AG09309 (cell line): ENCODE results near the gene POLR1E.

- RRBS, result no CpG with 5 or more reads among the region's 38 CpGs
These were observed 192.8 kb downstream of the MELK start for GRCh38 chr9:36765152-36766174.

DNA sequence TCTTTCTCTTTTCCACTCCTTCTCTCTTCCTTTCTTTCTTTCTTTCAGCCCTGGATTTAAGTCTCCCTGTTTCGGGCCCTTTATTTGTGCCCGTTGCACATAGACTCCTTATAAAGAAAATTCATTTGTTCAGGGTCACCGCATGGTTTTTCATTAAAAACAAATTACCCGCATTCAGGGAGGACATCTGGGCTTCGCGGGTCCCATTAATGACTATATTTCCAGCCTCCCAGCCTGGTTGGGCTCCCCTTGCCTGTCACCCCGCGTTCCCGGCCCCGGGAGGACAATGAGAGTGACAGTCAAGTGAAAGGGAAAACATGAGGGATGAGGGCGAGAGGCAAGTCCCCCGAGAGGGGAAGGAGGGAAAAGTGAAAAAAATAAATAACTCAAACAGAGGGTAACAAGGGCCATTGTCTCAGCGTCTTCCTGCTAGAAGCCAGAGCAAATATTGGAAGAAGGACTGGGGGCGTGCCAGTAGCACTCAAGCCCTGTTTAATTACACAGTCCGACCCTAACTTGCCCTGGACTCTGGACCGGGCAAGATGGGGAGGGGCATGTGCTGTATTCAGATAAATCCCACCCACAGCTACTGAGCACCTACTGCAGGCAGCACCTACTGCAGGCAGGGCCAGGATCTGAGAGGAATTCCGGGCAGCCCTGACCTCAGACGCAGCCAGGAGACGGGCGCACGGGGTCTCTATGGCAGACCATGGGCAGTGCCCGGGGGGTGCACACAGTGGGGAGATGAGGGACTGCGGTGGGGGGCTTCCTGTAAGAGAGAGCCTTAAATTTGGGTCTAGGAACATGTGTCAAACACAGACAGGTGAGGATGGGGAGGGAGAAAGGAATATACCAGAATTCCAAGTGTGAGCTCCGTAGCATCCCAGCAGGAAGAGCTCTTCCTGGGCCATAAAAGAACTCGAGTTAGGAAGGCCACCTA lies 166.1 kb downstream of the PAX5 start:
- RRBS, result 59% methylated on average over 5 of the region's 25 CpGs

GRCh38 chr9:37029206-37029564 lies 4.9 kb downstream of the PAX5 start:
- RRBS, result 15% methylated on average over 6 of the region's 18 CpGs

DNA sequence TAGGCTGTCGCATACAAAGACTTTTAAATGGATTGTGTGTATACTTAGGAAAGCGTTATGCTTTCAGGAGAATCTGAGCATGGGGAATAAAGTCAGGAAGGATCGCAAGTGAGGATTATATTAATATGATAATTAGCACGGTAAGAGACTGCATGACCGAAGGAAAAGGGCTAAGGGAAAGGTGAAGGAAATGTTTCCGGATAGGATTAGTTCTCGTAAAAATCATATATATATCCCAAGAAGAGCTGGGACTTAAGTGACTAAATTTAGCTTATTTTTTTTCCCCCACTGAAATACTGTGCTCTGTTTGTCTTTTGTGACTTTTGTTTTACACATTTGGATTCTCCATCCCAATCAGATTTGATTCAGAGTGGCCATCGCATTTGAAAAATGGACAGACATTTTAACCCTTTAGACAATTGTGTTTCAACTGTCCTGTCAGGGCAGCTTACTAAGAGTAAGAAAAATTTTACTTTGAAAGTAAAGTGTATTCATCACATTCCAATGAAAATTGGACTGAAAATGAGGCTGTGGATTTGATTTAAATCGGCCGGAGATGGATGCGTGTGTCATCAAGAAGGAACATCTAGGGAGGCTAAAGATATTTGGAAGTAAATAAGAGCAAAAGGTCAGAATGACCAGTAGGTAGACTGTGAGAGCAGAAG lies 1.3 kb downstream of the ZCCHC7 start:
- RRBS, result no CpG with 5 or more reads among the region's 11 CpGs

- RRBS, result no CpG with 5 or more reads among the region's 1 CpG
These were observed 80.2 kb downstream of the ZCCHC7 start for GRCh38 chr9:37200404-37201051.

DNA sequence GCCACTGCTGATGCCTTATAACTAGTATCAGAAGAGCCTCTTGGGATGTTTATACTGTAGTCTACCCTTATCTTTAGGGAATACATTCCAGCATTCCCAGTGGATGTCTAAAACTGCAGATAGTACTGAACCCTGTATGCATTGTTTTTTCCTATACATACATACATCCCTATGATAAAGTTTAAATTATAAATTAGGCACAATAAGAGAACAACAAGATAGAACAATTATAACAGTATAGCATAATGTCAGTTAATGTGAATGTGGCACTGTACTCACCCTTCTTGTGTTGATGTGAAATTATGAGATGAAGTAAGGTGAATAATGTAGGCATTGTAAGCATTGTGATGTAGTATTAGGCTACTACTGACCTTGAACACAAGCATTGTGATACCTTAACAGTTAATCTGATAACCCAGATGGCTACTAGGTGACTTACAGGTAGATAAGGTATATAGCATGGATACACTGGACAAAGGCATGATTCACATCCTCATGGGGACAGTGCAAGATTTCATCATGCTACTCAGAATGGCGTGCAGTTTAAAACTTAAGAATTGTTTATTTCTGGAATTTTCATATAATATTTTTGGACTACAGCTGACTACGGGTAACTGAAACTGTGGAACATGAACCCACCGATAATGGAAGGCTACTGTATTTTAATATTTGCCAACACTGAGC lies 134.7 kb downstream of the ZCCHC7 start:
- RRBS, result no CpG with 5 or more reads among the region's 3 CpGs

GRCh38 chr9:37424117-37424510 lies 1.6 kb downstream of the GRHPR start:
- RRBS, result no CpG with 5 or more reads among the region's 8 CpGs

DNA sequence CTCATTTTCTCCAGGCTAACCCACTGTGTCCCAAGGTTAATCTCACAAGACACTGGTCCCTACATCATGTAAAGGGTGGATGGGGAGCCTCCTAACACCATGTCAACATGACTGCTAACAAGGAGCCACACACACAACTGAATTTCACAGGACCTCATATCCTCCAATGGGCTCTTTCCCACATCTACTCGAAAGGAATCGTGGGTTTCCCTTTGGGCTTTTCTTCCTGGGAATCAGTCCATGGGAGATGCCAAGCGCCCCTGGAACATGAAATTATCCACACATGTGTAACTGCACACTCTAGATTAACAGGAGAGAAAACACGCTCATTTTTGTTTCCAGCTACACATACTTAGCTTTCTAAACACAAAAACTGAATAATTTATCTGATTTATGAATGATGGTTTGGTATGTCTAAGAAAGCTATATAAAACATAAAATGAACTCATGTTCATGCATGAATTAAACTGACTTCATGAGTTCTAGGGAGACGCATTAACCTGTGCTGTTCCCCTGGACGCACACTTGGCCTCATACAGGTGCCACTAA lies 16.2 kb downstream of the GRHPR start:
- RRBS, result no CpG with 5 or more reads among the region's 6 CpGs

GRCh38 chr9:37485211-37486332 lies at the start of gene POLR1E:
TSS of gene POLR1E (plus strand) at chr9:37485948.
- RRBS, result no CpG with 5 or more reads among the region's 66 CpGs

DNA sequence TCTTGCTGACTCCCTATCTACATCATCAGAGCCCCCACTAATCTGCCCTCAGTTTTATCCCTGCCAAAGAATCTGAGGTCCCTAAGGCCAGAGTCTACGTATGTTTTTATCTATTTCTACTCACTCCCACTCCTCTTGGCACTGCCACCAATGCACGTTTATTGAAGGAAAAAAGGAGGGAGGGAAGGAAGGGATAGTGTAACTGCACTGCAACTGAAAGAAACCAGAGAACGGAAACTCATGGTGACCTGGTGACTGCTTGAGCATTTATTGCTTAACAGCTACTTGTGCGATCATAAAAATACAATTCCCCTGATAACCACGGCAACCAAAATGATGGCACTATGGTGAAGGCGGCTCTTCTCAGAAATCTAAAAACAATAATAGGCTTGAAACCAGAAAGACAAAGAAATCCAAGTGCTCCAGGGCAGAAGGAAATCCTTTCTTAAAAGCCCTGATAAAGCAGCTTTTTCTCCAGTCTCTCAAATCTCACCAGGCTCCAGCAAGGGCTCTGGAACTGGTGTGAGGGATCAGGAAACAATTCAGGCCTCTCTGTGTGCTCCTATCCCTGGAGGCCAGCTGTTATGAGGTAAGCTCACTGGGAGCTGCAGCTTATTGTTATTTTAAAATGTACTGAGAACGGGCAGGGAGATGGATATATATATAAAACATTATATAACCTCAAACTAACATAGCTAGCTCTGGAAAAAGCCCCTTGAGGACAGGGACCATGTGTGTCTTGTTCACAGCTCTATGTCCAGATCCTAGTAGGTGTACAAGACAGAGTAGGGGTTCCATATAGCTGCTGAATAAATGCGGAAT lies 1.9 kb downstream of the FBXO10 start:
- RRBS, result no CpG with 5 or more reads among the region's 8 CpGs

- RRBS, result no CpG with 5 or more reads among the region's 5 CpGs
These were observed 4.9 kb downstream of the TOMM5 start for GRCh38 chr9:37587464-37587954.

DNA sequence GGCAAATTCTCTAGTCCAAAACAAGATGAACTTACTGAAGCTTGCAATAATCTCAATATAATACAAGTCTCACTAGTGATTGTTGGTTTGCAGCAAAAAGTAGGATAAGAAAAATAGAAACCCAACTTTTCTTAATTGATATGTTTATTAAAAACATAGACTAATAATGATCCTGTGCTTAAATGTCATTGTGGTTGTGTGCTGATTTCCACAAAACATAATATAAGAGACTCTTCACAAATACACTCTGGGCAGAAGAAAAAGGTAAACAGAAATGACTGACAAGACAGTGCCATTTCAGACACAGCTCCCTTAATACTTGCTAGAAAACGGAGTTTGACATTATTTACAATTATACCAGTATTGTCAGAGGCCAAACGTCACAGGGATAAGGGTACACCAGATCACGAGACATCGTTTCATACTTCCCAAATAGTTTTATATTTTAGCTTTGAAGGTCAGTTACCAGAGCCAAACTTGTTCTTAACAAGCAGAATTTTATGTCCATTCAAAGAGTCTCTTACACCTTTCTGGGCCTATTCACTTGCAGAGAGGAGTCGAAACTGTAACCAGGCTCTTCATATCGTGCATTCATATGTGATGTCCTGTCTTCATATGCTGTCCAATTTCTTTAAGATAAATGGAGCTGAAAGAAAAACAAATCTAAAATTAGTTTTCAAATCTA lies 4.0 kb downstream of the TOMM5 start:
- RRBS, result no CpG with 5 or more reads among the region's 6 CpGs

GRCh38 chr9:37602742-37603401 lies 10.5 kb upstream of the TOMM5 start:
- RRBS, result no CpG with 5 or more reads among the region's 7 CpGs

DNA sequence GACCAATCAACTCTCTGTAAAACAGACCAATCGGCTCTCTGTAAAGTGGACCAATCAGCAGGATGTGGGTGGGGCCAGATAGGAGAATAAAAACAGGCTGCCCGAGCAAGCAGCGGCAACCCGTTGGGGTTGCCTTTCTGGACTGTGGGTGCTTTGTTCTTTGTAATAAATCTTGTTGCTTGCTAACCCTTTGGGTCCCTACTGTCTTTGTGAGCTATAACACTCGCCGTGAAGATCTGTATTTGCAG lies 894 bp upstream of the TRMT10B start:
- RRBS, result no CpG with 5 or more reads among the region's 6 CpGs

GRCh38 chr9:37968931-37969692 lies 65.2 kb upstream of the SLC25A51 start:
- RRBS, result no CpG with 5 or more reads among the region's 8 CpGs

DNA sequence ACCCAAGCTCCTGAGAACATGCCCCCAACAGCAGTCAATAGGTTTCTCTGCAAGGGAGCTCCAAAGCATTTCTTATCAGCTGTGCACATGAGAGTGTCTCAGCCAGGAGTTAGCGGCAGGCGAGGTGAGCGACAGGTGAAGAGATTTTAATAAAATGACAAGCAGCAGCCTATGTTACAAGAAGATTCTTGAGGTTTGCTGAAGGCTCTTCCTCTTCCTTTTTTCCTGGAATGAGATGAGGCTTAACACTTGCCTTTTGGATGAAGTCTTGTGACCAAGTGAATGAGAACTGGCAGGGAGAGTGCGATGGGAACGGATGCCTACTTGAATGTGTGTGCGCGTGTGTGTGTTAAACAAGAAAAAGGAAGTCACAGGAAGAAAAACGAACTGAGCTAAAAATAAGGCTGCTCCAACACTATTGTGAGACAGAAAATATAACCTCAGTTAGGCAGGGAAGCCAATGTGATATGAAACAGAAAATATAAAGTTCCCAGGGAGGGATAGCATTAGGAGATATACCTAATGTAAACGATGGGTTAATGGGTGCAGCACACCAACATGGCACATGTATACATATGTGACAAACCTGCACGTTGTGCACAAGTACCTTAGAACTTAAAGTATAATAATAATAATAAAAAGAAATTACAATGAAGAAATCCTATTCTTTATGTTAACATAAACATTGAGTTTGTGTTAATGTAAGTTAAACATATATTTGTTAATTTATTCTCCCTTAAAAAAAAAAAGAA lies 75.9 kb downstream of the SHB start:
- RRBS, result no CpG with 5 or more reads among the region's 10 CpGs

- RRBS, result no CpG with 5 or more reads among the region's 7 CpGs
These were observed 52.4 kb downstream of the ANKRD18A start for GRCh38 chr9:38568001-38568485.

- RRBS, result no CpG with 5 or more reads among the region's 6 CpGs
These were observed 31.9 kb downstream of the FAM240B start for GRCh38 chr9:38687998-38688371.

- RRBS, result no CpG with 5 or more reads among the region's 20 CpGs
These were observed 189.2 kb downstream of the FOXD4L6 start for GRCh38 chr9:40938965-40940030.

DNA sequence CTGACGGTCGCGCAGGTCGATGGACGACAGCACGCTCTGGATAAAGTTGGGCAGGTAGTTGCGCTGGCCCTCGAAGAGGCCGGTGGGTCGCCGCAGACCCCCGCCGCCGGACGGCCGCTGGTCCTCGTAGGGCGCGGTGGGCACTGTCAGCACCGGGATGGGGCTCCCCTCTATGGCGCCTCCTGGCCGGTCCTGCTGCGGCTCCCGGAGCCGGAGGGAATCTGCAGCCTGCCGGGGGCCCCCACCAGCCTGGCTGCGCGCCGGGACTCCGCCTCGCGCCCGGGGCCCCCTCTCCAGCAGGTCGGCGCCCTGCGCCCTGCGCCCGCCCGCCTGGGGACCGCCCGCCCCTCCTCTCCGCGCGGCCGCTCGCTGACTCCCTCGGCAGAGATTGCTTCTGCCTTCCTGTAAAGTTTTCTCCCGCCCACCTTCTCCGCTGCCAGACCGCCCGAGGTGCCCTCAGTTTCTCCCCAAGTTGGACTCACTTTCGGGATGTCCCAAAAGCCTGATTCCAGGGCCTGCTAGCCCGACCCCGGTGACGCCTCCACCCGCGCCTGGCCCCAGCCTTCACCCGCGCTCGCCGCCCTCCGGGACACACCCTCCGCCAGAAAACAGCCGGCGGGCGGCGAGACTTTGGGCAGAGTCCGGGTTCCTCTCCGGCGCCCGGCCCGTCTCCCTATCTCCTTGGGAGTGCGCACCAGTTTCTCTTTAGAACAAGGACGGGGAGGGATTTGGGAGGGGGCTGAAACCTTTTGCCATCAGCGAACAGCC lies 54.0 kb downstream of the FOXD4L6 start:
- RRBS, result no CpG with 5 or more reads among the region's 75 CpGs